BE2C (cell line): ENCODE measurements around a stretch of chr1.

- RRBS, result no CpG with 5 or more reads among the region's 5 CpGs
These were observed 27.1 kb downstream of the CD53 start for GRCh38 chr1:110899926-110900588.

GRCh38 chr1:111132206-111132796 is 7.6 kb downstream of the DRAM2 start:
- RRBS, result no CpG with 5 or more reads among the region's 3 CpGs

- RRBS, result no CpG with 5 or more reads among the region's 2 CpGs
These were observed 6.1 kb downstream of the DRAM2 start for GRCh38 chr1:111133688-111134268.

GRCh38 chr1:111198745-111199642 is 1.5 kb downstream of the DENND2D start:
- RRBS, result no CpG with 5 or more reads among the region's 6 CpGs

GRCh38 chr1:111219251-111220257 is 8.0 kb upstream of the CHI3L2 start:
- RRBS, result no CpG with 5 or more reads among the region's 7 CpGs

GRCh38 chr1:111576538-111576918 is 43.1 kb upstream of the RAP1A start:
- RRBS, result no CpG with 5 or more reads among the region's 7 CpGs

GRCh38 chr1:111624377-111624817 is 4.8 kb downstream of the RAP1A start:
- RRBS, result no CpG with 5 or more reads among the region's 3 CpGs

DNA sequence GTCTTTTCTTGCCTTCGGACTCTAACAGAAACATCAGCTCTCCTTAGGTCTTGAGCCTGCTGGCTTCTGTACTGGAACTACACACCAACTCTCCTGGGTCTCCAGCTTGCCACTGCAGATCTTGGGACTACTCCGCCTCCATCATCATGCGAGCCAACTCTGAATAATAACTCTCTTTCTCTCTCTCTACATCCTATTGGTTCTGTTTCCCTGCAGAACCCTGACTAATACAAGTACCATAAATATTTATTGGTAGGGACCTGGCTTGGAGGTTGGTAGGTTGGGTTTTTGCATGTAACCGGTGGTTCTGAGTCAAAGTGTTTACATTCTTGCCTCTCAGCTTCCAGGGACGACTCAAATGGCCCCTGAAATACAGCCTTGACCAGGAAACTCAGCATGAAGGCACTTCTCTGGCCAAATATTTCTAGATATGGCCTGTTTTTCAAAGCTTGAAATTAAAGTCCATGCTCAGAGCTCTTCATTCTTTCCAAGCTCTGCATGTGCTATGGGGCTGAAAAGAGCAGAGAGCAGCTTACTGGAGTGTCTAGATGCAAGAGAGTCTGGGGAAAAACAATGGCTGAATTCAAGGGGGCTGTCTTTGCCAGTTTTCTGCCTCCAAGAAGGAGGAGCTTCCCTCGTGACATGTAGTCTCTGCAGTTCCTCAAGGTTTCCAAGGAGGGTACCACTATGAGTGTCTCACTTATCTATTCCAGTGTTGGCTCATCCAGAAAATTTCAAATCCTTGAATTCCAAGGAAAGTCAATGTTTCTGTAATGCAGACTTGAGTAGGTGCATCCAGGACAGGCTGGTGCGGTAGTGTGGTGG is 110.2 kb downstream of the KCND3 start:
- RRBS, result no CpG with 5 or more reads among the region's 7 CpGs

- RRBS, result no CpG with 5 or more reads among the region's 19 CpGs
These were observed 108.3 kb downstream of the KCND3 start for GRCh38 chr1:111880757-111881933.

GRCh38 chr1:111973915-111974272 is 15.6 kb downstream of the KCND3 start:
- RRBS, result no CpG with 5 or more reads among the region's 2 CpGs

DNA sequence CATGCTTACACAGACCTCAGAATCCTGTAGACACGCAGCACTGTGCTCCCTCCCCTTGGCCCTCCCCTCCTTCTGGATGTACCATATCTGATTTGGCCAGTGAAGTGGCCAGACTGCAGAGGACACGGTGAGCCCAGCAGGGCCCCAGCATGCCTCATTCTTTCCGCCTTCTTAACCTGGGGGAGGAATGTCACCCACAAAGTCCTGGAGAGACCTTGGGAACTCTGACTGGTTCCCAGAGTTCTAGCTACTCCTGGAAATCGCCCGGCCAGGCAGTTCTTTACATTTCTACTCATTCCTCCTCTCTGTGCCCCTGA is 74.4 kb upstream of the KCND3 start:
- RRBS, result no CpG with 5 or more reads among the region's 5 CpGs

- RRBS, result no CpG with 5 or more reads among the region's 3 CpGs
These were observed 148.1 kb upstream of the CTTNBP2NL start for GRCh38 chr1:112247913-112248328.

DNA sequence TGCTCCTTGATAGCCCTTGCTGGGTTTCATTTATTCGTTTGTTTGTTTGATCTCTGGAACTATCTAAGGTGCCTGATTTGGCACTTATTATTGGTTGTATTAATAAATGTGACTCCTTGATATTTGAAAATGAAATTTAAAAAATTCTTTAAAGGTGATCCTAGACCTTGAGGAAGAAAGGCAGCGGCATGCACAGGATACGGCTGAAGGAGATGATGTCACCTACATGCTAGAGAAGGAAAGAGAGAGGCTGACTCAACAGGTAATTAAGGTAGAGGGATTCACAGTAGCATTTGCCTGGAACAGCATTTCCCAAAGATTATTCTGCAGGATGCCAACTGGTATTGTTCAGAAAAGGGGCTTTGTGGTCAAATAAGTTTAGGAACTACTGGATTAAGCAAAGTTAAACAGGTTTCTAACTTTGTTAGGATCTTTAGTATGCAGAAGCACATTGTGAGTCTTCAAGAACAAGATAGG is 54.4 kb upstream of the WNT2B start:
- RRBS, result no CpG with 5 or more reads among the region's 3 CpGs

DNA sequence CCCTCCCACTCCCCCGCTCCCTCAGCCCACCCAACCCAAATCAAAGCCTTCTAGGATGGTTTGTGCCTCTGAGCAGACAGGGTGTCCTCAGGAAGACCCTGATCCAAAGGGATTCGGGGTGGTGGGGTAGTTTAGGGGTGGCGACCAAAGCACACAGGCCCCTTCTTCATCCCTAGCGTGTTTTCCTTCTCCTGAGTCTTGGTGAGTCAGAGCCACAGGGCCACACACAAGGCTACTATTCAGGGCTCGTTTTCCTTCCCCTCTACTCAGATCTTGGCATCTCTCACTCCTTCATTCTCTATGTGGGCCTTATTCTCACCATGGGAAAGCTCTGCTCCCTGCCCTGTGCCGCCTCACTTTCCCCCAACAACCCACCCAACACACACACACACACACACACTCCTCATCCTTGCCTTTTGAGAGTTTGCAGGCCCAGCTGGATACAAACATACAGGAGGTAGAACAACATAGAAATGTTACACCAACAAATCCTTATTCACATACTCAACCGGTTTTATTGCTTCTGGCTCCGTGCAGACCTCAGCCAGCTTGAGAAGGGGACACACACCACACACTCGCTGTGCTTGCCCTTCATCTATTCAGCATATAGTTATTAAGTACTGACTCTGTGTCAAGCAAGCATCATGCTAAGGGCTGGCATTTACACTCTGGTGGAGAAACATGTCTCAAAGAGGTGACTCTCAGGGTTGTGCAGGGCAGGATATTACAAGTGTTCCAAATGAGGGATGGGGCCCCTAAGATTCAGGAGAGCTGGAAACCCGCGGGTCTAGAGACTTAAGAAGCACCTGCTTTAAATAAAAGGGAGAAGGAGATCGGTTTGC is 43.5 kb upstream of the WNT2B start:
- RRBS, result no CpG with 5 or more reads among the region's 12 CpGs

- RRBS, result no CpG with 5 or more reads among the region's 9 CpGs
These were observed 15.5 kb downstream of the WNT2B start for GRCh38 chr1:112524232-112524786.

- RRBS, result no CpG with 5 or more reads among the region's 25 CpGs
These were observed 8.2 kb downstream of the RHOC start for GRCh38 chr1:112698292-112699610.

- RRBS, result no CpG with 5 or more reads among the region's 13 CpGs
These were observed 7.1 kb downstream of the RHOC start for GRCh38 chr1:112699707-112700421.

- RRBS, result no CpG with 5 or more reads among the region's 2 CpGs
These were observed 84.9 kb downstream of the SLC16A1 start for GRCh38 chr1:112871142-112871460.

GRCh38 chr1:112912730-112913302 is 43.2 kb downstream of the SLC16A1 start:
- RRBS, result no CpG with 5 or more reads among the region's 1 CpG

DNA sequence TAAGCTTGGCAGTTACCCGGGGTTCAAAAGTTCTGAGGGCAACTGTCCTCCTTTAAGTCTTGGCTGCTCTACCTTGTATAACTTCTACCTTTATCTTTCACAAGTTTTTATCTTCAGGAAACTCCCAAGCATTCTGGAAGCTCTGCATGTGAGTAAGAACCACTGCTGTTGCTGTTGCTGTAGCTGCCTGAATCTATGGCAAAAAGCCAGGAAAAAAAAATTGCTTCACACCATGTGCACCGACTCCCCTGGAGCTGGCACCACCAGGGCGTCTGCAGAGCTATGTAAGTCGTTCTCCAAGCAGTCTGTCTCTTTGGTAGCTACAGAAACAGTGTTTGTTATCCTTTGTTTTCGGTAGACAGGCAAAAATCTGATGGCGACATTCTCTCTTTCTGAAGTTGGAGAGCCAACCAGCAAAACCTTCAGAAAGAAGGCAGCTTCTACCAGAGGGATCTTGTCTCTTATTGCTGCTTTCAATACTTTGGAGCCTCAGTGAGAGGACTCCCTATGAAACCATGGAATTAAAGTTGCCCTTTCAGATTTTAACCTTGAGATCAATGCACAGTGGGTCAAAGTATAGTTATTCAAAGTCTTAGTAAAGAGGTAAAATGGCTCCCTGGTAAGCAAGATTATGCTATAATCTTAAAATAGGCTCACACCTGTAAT is 43.0 kb upstream of the SLC16A1 start:
- RRBS, result no CpG with 5 or more reads among the region's 6 CpGs